Subcutaneous preadipocyte (primary cell): ENCODE measurements around a stretch of chr14.

DNA sequence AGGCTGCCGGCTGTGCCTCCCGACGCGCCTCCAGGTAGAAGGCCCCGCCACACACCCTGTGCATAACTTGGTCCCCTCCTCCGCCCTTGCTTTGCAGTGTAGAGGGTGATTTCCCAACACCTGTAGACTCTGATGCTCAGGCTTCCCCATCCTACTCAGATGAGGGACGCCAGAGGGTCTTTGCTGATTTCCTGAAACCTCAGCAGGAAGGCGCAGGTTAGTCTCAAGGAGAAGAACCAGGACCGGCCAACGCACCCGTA is 28.3 kb upstream of the TMEM179 start:
- CAGE, long polyA plus RNA = no peak

DNA sequence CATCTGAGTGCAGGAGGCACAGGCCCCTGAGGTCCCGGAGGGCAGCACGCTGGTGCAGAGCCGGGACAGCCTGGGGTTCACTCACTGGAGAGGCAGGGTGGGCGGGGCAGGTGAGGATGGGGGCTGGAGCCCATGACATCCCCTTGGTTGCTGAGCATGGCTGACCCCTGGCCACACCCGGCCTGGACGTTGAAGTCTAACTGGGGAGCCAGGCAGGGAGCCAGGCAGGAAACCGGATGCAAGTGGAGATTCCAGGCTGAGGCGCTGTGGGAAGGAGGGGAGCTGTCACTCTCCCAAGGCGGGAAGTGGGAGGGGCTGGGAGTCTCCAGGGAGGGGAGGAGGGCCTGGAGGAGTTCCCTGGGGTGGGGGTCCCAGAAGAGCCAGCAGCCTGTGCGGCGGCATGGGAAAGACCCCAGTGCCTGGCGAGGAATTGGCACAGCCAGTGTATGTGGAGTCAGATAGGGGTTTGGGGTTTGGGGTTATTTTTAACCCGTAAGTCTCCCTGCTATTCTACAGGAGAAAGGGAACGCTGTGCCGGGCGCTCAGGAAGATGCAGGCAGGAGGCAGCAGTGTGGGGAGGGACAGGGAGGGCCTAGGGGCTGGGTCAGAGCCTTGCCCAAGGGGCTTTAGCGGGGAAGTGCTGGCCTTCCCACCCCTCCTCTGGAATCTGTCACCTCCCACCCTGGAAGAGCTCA is 7.6 kb upstream of the INF2 start:
- CAGE, long polyA plus RNA = no peak

DNA sequence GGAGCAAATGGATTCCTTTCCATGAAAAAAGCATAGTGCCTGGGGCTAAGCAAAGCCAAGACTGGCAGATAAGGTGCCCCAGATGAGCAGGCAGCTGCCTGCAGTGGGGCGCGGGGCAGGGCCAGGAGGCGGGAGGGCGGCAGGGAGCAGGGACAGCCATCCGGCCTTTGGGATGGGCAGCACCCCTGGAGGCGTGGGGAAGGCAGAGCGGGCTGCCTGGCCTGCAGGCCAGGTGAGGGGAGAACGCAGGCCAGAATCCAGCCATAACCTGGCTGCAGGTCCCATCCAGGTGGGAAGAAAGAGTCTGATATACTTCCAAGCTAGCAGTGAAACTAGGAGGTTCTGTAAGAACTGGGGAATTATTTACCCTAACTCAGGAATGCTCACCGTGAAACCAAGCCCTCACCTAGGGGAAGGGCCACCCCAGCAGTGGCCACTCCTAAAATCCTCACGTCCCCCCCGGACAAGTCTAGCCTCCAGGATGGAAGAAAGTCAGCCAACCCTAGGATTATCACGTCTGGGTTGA is 7.0 kb upstream of the INF2 start:
- CAGE, long polyA plus RNA = no peak

DNA sequence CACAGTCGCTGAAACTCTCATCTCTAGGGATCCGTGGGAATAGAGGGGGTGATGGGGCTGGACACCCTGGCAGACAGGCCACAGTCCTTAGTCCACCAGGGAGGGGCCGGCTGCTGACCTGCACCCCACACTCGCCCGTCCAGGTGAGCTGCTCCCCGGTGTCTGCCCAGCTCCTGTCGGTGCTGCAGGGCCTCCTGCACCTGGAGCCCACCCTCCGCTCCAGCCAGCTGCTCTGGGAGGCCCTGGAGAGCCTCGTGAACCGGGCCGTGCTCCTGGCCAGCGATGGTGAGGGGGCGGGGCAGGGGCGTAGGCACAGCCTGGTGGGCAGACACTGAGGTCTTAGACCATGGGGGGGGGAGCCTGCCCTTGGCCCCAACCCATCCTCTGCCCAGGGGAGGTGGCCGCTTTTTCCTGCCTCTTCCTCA is 17.2 kb upstream of the ADSS1 start:
- CAGE, long polyA plus RNA = no peak

DNA sequence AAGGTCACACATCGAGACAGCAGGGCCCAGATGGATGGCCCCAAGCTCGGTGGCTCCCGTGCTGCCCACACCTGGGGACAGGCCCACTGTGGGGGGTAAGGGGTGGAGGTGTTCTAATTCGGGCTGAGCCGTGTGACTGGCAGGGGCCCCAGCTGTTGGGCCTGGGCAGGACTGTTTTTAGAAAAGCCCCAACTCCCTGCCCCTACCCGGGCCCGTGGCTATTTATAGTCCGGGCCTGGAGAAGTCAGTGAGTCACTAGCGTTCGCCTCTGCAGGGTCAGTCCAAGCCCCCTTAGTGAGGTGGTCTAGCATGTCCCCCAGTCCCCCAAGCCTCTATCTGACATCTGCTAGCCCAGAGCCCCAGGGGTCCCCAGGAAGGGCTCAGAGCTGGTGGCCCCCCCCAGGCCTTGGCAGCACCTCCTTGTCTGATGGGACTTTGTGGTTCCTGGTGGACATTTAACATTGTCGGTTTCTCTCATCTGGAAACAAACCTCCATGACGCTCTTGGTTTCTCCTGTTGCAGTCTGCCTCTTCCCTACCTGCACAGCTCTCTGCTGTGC is 1.9 kb upstream of the ADSS1 start:
- CAGE, long polyA plus RNA = no peak

GRCh38 chr14:104745728-104746202 is 7.2 kb upstream of the SIVA1 start:
- CAGE, long polyA plus RNA = no peak

- CAGE, long polyA plus RNA = no peak
Measured at GRCh38 chr14:104804967-104806126, 4.4 kb downstream of the ZBTB42 start.

DNA sequence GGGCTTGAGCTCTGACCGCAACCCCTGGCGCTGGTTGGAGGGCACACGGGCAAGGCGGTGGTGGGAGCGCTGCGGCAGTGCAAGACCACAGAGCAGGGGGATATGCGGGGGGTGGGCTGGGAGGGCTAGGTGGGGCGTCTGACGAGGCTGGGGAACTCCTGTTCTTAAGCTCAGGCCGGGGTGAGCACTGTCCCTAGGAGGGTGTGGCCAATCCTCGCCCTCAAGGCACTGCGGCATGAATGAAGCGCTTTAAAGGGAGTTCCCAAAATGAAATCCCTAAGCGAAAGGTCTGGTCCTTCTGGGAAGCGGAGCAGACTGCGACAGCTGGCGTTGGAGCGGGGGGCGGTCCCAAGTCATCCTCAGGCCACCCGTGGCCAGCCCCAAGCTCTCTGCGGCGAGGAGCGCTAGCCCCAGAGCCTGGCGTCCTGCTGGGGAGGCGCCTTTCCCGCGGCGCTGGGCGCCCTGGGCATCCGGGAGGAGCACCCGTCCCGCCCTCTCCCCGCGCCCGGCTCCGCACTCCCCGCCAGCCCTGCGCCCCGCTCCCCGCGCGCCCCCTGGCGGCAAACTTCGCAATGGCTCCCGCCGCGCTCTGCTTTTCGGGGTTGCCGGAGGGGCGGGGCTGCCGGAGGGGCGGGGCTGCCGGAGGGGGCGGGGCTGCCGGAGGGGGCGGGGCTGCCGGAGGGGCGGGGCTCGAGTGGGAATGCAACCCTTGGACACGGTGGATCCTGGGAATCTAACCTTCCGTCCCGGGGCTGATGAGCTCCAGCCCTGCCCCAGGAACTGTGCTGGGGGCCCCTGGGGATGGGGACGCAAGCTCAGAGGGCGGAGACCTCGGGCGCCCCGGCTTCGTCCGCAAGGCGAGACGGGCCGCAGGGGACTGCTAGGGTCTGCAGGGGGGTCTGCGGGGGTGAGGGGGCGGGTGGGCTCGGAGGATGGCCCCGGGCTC is 25.4 kb downstream of the ZBTB42 start:
- CAGE, long polyA plus RNA = no peak

DNA sequence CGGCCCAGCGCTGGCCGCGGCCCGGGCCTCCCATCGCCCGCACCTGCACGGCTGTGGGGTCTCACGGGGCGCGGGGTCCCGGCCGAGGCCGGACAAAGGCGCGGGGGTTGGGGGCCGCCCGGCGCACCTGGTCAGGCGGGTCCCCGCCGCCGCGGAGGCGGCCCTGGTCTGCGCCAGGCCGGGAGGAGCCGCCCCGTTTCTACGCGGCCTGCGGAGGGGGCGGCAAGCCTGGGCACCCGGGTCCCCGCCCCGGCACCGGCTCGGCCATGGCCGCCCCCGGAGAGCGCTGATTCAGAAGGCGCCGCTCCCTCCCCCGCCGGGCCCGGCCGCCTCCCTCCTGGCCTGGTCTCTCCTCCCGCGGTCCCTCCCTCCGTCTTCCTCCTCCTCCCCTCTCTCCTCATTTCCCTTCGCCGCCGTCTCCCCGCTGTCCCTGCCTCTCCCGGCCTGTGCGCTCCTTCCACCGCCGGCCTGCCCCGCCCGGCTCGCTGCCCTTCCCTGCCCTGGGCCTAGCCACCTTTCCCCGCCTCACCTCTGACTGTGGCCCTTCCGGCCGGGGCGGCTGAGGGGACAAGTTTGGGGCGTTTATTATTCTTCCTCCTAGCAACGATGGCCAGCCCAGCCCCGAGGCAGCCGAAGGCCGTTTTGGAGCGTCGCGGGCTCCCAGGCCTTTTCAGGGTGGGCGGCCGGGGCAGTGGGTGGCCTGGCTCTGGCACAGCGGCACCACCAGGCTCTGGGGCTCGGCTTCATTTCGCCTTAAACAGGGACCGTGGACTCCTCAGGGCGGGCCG is 651 bp downstream of the CEP170B start:
- CAGE, long polyA plus RNA = no peak

DNA sequence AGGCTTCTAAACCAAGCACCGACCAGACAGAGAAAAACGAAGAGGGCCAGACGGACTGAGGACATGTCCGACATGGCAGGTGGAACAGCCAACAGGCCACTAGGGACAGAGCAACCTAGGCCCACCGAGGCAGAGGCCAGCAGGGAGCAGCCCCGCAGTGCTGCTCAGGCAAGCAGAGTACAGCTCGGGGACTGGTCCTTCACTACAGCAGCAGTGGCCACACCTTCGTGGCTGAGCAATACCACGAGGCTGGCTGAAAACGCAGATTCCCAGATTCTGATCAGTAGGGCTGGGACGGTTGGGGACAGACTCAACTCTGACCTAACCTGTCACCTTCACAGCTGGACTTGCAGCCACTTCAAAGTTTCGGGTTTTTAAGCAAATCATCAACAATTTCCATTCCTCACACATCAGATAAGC is 1.7 kb downstream of the CDCA4 start:
- CAGE, long polyA plus RNA = no peak

GRCh38 chr14:105025895-105026533 is 5.1 kb upstream of the CDCA4 start:
- CAGE, long polyA plus RNA = no peak

DNA sequence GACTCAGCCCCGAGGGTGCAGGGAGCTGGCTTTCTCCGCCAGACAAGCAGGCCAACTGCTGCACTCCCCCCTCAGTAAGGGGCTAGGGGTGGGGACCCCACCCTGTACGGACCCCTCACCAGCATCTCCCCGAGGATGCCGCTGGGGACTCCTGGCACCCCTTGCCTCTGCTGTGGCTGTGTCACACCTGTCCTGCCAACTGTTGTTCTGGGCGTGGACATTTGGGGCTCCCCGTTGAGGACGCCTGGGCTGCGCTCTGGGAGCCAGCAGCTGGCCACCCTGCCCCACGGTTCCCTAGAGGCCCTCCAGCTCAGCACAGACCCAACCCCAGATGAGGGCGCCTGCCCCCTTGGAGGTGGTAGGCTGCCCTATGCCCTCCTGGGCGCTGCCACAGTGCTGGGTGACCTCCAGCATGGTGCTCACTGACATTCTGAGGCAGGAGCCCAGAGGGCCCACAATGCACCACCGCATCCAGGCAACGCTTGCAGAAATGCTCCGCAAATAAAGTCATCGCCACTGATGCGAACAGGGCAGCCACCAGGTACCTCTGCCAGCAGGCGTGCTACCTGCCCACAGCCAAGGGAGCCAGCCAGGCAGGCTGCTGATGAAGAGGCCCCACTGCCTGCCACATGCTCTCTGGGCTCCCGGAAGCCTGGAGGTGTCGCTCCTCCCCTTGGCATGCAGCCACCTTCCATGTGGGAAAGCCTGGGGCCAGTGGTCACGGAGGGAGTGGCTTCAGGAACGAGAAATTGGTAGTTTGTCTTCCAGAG is 14.9 kb downstream of the GPR132 start:
- CAGE, long polyA plus RNA = no peak

GRCh38 chr14:105051471-105052120 is 13.6 kb downstream of the GPR132 start:
- CAGE, long polyA plus RNA = no peak

DNA sequence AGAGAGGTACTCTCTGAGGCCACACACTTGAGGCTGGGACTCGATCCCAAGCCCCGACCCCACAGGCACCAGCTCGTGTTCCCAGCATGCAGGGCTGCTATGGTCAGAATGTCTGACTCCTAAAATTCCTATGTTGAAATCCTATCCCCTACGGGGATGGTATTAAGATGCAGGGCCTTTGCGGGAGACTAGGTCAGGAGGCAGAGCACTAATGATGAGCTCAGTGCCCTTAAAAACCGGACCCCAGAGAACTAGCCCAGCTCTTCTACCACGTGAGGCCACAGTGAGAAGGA is 25.2 kb downstream of the BRF1 start:
- CAGE, long polyA plus RNA = no peak

DNA sequence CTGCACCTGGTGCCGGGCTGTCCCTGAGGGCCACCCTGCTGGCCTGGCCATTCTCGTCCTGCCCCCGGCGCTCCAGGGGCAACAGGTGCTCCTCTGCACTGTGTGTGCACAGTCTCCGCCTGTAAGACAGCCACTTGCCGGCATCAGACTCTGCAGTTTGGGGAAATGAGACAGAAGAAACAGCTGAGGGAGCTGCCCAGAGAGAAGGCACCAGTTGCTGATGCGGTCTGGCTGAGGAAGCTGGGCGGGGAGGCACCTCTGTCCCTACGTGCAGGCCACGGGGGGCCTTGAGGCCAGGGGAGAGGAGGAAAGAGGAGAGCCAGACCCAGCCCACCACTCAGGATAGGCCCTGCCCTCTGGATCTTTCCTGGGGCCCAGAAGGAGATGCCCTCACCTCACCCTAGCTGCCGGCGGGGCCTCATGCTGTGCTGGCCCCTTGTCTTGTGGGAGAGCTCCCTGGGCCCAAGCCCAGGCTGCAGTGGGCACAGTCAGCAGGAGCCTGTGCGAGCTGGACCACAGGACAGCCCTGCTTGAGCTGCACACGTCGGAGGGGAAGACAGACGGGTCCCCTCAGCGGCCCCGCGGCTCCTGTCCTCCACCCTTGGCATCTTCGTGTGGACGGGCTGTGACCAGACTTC is 9.6 kb upstream of the TEX22 start:
- CAGE, long polyA plus RNA = no peak

DNA sequence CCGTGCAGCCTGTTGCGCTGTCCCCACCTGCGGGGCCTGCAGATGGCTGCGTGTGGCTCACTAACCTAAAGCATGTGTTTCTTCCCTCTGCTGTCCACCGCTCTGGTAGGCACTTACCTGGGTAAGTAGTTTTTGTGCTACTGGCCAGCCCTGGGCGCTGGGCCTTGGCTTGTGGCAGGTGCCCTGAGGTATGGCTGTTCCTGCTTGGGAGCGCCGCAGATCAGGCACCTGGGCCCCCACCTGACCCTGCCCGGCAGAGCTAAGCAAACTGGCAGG is 6.5 kb upstream of the CRIP2 start:
- CAGE, long polyA plus RNA = no peak

GRCh38 chr14:105479412-105480344 is 5.1 kb downstream of the CRIP2 start:
- CAGE, long polyA plus RNA = no peak

GRCh38 chr14:105489176-105490351 is 1.5 kb upstream of the TEDC1 start:
- CAGE, long polyA plus RNA = no peak

DNA sequence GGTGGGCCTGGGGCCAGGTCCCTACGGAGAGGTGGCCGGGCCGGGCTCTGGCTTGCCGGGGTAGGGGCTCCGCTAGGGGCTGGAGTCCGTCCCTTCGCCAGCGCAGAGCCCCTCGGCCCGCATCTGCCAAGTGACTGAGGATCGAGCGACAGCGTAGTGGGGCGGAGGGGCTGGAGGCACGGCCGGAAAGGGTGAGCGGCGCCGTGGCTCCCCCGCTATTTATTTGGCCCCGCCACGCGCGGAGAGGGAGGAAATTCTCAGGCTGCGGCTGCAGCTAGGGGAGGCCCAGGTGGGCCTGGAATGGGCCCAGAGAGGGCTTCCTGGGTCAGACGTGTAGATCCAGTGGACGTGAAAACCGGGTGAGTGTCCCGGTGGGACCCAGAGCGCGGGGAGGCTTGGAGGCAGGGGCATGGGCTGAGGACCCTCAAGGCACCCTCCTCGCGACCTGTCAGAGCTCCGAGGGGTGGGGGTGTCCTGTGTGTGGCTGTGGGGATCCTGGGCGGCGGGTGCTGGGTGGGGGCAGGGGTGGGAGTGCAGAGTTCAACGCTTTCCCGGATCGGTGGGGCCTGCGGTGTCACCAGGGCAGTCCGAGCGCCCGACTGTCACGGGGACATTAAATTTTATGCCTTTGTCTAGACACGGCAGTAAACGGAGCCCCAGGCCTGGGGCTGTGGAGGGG is 836 bp downstream of the TMEM121 start:
- CAGE, long polyA plus RNA = no peak

DNA sequence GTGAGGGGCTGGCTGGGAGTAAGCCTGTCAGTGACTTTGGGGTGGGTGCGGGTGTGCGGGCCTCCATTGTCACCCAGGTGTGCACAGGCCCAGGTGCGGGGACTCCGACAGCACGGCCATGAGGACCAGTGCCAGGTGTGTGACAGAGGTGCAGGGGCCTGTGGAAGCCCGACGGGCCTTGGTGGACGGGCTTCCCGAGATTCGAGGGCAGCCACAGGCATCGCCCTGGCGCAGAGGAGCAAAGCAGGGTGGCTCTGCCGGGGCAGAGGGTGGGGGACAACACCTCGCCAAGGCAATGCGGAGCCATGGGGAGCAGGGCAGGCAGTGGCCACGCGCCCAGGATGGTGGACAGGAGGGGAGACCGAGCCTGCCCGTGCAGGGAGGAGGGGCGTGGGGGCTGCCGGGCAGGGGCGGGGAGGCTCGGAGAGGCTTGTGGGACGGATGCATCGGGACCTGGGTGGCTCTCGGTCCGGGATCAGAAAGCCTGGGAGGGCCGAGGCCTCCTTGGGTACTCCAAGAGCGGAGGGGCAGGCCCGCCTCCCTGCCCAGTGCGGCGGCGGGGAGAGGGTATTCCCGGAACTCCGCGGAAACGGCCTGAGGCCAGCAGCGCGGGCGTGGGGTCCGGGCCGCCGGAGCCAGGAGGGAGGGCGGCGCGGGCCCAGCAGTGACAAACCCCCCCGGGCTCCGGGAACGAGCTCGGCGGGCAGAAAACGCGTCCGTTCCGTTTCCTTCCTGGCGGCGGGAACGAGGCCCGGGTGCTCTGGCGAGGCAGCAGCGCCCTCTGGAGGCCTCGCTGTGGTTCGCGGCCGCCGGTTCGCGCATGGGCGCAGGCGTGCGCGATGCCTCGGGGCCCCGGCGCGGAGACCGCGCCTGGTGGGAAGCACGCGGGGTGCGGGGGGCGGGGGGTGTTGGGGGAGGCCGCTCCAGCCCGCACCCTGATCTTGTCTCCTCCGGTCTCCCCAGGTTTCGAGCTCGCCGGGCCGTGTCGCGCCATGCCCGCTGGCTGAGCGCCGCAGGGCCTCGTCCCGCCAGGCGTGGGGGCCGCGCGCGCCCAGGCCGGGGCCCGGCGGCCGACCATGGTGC is 1.7 kb downstream of the TMEM121 start:
- CAGE, long polyA plus RNA = no peak